ENCODE measurements around the gene EPB41L4B.

DNA sequence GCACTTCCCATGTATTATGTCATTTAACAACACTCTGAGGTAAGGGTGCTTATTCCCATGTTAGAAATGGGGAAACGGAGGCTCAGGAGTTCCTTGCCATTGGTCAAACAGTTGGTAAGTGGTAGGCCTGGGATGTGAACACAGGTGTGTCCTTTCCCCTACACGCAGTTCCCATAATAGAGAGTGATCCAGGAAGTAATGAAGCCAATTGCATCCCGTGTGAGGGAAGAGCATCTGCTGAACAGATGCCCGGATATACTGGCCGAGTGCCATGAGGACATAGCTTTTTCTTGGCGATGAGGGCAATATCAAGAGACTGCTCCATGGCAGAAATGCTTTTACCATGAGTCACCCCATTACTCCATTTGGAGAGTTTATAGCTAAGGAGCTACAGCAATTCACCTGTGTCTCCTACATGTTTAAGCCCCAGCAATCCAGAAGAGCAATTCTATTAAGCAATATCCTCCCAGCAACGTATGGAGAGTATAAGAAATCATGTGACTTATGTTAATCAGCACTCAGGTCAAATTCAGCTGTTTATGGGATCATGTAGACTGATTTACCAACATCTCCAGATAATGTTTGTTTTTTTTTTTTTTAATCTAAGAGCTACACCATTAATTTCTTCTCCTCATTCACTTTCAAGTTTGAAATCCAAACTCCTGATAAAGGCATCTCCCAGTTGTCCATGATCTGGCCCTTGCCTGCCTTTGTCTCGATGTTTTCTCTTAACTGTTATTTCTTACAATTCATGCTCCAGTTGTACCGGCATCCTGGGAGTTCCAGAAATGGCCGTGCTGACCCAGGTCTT lies 222.0 kb upstream of the KLF4 start:
- PRO-cap: no peak

DNA sequence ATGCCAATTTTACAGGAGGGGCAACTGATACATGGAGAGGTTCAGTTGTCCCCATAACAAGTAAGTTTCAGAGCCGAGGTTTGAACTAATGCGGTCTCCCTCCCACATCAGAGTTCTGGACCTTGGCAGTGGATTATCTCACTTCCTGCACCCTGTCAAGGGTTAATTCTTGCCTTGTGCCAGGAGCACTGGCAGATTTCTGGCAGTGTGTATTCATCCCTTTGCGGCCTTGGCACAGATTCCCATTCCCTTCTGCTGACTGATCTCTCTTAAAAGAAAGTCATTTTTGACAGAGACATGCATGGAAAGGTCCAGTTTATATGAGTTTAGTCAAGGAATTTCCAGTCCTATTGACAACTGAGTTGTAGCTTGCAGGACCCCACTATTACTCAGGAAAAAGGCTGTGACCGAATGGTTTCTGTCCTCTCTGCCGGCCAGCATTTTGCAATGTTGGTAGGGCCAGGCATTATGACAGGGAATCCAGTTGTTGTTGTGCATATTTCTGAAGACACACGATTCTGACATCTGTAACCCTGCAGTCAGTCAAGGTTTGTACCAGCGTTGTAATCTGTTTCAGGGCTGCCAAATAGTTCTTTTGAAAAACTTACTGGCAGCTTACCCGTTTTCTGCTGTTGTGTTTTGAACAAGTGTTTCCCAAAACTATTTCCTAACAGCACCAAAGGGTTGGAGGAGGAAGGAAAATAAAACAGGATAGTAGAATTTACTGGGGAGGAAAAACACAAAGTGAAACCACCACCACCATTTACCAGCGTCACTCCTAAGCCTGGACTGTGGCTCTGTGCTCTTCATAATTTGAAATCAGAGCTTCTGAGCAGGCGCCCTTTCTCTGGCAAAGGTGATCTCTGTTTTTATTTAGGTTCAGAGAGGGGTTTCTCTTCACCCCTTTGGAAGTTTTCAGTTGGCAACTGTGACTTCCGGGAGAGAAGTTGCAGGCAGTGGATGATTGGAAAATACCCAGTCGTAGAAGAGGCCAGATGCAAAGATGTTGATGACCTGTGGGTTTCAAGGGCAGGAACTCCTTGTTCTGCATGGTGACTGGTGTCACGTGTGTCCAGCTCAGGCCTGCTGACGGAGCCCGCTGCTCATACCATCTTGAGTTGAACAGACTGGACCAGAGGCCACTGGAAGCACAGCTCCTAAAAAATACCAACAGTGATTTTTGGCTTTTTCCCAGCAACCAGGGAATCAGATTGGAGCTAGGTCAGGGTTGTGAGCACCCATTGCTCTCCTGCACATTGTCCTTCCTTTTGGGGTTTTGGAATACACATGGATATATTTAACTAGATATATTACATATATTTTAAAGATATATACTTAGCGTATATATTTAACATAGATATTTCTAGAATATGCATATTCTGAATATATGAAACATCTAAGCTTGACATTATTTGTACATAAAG lies 243.6 kb upstream of the KLF4 start:
- PRO-cap: unidirectional peak, plus-strand start at position 1,116 of the sequence

DNA sequence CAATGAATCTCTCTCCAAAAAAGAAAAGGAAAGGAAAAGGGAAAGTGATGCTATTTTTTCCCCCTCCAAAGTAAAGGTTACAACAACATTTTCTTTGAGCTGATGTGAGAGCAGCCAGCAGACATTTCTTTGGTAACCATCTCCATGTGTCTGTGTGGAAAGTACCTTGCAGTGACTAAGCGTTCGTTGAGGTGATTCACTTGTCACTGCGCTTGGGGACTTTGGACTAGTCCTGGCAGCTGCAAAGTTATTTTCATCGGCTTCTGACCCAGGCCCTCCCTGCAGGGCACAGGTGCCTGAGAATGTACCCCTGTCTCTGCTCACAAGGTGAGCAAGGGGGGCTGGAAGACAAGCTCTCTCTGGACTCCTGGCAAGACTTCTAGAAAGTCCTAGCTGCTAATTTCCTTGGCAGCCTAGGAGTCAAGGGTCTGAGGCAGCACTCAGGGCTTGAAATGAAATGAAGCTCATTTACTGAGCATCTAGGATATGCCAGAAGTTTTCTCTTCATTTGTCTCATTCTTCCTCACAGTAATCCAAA lies 262.3 kb upstream of the KLF4 start:
- PRO-cap: no peak

DNA sequence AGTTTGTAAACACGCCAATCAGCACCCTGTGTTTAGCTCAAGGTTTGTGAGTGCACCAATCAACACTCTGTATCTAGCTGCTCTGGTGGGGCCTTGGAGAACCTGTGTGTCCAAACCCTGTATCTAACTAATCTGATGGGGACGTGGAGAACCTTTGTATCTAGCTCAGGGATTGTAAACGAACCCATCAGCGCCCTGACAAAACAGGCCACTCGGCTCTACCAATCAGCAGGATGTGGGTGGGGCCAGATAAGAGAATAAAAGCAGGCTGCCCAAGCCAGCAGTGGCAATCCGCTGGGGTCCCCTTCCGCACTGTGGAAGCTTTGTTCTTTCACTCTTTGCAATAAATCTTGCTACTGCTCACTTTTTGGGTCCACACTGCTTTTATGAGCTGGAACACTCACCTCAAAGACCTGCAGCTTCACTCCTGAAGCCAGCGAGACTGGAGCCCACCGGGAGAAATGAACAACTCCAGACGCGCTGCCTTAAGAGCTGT lies 461.6 kb downstream of the ACTL7B start:
- PRO-cap: no peak

DNA sequence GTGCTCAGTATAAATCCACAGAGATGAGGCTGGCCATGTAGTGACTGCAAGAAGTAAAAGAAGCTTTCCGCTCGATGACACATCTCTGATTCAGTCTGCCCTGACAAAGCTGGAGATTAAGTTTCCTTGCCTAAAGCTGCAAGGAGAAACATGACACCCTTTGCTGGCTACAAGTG lies 304.5 kb downstream of the ACTL7B start:
- PRO-cap: no peak

- PRO-cap: no peak
Observed at GRCh38 chr9:108551595-108551970, 304.2 kb downstream of the ACTL7B start.

DNA sequence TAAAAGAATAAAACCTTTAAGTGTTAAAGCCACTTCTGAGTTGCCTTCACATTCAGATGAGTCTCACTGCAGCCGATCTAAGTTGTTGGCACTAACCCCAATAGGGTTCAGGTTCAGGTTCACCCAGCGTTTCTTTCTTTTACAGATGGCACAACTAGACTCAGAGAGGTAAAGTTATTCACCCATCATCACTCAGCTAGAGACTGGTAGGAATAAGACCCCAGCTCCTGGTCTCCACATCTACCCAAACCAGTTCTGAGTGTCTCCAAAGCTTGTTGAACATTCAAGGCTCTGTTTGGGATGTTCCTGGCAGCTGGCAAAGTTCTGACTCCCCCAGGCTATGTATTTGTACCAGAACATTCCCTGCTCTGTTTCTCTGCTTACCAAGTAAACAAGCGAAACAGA lies 146.0 kb downstream of the ACTL7B start:
- PRO-cap: no peak

DNA sequence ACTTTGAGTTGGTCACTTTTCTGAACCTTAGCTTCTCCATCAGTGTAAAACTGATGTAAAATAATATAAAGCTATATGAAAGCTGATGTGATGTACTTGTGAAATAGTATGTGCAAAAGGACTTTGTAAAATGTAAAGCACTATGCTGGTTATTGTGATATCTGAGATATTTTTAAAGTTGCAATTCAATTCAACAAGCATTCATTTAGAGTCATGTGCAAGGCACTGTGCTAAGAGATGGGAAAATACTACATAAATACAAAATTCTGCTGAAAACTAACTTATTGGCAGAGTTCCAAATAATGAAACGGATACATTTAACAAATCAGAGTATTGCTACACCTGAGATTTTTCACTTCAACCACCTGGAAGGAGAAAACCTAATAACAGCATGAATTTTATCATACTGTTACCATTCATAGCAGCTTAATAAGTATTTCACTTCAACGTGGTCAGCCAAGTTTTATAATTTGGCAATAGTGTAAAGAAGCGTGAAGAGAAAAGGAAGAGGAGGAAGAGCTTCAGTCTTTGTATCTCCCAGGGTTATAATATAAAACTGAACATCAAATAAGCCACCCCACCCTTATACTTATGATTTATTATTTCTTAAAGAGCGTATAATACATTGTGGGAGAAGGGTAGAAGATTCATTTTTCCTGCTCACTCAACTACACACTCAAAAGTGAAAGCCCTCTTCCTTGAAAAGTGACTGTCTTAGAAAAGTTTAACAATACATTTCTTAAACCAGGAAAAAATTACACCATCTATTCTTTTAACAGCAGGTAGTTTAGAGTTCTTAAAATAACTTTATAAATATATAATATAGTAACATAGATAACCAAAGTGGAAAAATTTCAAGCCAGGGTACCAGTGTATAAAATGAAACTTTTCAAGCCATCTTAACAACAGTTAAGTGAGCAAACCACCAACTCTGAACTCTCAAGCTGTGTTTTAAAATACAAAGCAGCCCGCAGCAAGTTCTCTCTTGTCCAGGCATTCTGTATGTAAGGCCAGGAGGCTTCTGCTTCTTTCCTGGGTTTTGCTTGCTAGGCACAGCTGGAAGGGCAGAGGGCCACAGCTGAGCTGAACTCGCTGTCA lies 6.4 kb upstream of the CTNNAL1 start:
- PRO-cap: no peak

DNA sequence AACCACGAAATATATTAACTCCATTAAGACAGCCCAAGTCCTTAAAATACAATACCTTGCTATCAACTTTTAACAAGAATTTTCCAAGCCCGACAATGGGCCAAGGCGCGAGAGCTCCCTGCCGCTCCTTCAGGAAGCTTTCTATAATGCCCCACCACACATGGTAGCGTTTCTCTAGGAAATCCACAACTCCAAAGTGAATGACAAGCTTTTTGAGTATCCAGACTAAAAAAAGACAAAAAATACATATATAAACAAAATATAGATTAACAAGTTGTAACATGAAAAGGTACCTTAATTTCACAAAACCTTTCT lies 32.7 kb downstream of the TMEM245 start:
- PRO-cap: no peak

- PRO-cap: no peak
Observed at GRCh38 chr9:109101791-109102290, 17.9 kb downstream of the TMEM245 start.

DNA sequence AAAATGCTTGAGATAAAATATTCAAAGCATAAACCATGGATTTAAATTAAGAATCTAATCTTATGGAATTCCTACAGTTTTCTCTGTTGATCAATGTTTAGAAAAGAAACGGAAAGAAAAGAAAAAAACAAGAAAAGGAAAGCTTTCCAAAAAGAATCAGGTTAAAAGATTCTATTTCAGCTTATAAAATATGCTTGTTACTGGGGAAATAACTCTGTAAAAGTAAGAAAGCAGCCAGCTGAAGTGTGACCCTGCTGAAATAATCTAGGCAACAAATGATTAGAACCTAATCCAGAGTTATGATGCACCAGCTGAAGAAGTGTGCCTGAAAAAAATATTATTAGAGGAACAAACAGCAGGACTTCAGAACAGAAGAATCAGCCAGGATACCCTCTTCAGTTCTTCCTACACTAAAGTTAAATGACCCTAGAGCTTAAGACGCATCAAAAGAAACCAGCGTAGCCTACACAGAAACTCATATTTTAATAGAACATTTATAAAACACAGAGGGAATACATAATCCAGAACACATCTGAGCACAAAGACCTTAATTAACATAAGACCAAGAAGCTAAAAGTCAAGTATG lies 10.8 kb downstream of the TMEM245 start:
- PRO-cap: no peak

GRCh38 chr9:109306604-109307157 lies 14.2 kb downstream of the EPB41L4B start:
- PRO-cap: no peak

GRCh38 chr9:109320804-109321575 lies at the start of gene EPB41L4B:
TSS of gene EPB41L4B (minus strand) at chr9:109321059.
- PRO-cap: no peak

- PRO-cap: no peak
Observed at GRCh38 chr9:109329255-109330310, 8.7 kb upstream of the EPB41L4B start.

DNA sequence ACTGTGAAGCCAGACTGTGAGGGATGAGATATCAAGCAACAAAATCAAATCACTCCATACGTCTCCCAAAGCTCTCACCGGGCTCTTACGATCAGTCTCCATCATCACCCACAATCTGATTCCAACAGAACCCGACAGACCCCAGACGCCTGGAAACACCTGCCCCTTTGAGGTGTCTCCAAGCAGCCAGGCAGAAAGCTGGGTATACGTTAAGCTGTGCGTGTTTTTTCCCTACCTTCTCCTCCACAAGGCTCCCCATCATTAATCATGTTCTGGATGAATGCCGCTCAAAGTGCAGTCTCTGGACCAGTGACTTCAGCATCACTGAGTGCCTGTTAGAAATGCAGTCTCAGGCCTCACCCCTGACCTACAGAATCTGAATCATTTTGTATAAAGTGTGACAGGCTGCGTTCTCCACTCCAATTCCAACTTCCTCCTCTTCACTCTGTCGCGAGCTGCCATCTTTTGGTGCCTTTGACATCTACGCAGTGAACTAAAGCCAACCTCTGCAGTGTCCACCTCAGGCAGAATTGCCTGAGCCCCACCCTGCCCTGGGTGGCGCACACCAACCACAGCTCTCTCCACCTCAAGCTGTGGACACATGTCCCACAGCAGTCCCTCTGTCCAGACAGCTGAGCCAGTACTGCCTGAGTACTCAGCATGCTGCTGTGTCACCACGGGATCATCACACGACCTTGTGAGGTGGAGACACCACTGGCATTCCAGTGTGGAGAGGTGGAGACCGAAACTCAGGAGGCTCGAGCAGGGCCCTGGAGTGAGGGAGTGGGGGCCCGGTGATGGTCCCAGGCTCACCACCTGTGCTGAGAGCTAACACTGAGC lies 14.3 kb downstream of the PTPN3 start:
- PRO-cap: no peak

DNA sequence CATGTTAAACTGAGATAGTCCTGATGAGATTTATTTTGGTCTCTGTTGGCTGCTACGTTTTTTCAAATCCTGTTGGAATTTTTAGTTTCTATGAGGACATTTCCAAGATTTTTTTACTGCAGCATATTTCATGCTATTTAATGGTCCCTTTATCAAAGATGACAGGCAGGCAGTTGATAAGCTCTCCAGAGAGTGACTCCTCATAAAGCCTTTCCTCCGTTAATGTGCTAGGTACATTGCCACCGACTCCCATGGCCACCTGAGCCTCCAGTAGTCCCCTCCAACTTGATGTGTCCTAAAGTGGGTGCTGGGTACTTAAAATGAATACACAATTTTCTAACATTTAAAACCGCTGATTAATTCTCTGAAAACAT lies 51.0 kb upstream of the PALM2AKAP2 start:
- PRO-cap: no peak

DNA sequence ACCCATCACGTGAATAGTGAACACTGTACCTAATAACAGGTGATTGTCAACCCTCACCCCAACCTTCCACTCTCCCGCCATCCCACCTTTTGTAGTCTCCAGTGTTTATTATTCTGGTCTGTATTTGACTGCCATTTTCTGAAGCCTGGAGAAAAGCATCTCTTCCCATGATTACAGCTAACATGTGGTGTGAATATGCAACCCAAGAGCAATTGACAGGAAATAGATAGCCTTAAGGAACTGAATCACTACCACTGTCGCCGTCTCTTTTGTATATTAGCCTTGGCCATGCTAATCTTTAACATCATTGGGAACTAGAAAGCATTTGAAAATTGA lies 43.3 kb upstream of the PALM2AKAP2 start:
- PRO-cap: no peak

DNA sequence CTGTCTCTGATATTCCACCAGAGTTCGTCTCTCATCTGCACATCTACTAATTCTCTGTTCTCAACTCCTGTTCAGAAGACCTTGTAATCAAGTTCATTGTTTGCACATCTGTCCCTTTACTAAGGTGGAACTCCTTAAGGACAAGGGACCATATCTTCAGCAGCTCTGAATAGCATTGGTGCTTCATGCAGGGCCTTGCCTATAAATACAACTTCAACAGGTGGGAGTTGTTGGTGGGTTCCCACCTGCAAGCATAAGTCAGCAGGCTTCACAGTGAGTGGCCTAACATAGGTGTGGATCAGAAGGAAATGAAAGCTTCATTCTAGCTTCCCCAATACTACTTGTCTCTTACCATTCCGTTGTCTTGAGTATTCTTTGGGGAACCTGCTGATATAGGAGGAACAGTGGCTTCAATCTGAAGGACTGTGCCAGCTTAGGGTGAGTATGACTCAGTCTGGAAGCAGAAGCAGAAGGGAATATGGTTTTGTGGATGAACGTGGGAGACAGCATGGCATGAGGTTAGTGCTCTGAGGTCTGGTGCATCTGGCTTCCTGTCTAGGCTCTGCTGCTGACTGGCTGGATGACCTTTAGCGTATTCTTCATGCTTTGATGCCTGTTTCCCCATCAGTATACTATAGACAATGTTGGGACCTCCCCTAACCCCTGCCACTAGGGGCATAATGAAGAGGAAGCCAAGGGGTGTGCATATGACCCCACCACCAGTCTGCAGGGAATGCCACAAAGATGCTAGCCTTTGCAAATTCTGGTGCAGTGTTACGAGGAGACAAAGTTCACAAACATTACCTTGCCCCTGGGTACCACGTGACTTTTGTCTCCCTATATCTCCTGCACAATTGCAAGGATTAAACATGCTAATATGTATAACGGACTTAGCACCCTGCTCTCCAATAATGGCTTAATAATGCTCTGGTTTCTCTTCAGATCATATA lies 192.2 kb downstream of the PALM2AKAP2 start:
- PRO-cap: no peak

DNA sequence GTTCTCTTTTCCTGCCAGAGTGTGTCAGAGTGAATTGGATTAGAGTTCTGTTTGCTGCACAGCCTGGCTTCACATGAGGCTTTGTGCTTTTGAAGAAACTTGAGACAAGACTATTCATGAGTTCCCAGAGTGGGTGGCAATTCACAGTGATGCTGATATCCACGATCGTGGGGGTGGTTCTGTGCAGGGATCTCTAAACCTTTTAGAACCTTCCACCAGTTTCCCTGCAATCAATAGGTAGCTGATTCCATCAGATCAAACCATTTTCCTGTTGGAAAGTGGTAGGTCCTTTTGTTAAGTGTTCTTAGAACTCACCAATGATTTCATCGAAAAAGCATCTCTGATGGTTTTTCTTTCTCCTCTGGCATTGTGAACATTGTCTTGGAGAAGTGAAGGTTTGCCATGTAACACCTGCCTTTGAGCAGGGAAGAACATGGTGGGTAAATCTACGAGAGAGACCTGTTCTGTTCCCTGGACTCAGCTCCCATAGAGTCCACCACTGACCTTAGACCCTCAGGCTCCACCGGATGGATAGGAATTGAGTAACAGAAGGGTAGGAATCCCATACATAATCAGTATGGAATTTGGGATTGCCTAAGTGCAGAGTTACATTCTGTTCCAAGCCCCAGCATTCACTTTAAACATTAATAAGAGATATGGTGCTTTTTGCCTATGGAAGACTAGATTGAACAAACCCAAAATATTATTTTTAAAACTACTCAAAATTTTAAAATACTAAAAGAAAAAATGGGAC lies 92.2 kb downstream of the C9orf152 start:
- PRO-cap: no peak

GRCh38 chr9:110189000-110189506 lies 18.9 kb downstream of the C9orf152 start:
- PRO-cap: no peak

Measured in parotid gland (tissue), 1 donor.